Ureter (tissue), 1 donor: Measurements from ENCODE around the gene GHRHR.

DNA sequence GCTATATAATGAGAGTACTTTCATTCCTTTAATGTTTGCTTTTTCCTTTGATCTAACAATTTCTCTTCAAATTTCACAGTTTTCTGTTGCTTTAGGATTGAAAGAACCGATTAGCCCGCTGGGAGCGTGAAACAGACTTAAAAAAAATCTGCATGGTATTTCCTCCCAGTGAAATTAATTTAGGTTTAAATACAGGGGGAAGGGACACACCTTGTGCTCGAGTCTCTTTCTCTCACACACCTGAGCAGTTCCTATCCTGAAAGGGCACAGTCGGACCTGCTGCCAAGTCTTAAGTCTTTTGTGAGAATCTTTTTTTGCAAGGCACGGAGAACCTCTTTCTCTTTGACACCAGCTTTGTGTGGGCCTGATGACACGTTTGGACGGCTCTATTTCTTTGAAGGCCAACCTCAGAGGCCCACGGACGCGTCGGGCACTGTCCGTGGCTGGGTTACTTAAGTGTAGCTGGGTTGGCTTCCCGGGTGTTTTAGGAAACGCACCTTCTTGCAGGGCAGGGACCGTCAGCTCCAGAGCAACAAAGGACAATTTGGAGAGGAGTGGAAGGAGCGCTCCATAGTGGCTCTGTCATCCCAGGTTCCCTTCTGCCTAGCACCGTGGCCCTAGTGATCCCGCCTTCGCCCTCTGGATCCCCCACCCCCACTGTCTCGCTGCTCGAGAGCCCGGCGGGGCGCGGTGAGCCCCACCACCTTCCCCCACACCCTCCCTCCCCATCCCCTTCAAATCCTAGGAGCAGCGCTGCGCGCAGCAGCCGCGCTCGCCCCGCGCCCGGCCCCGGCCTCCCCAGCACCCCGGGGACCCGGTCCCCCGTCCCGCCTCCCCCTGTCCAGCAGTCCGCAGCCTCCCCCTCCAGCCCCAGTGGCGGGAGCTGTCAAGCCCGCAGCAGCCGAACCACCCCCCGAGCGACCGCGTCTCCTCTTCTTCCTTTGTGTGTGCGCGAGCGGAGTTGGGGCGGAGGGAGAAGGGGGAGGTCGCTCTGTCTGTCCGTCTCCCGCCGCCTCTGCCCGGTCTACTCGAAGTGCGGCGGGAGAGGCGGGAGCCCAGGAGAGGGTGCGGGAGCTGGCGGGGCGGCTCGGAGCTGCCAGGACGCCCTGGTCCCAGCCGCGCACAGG, 733 bp upstream of the CHN2 start:
- PRO-cap = no peak

- PRO-cap = no peak
These were observed 1.7 kb downstream of the CHN2 start for GRCh38 chr7:29196001-29196888.

DNA sequence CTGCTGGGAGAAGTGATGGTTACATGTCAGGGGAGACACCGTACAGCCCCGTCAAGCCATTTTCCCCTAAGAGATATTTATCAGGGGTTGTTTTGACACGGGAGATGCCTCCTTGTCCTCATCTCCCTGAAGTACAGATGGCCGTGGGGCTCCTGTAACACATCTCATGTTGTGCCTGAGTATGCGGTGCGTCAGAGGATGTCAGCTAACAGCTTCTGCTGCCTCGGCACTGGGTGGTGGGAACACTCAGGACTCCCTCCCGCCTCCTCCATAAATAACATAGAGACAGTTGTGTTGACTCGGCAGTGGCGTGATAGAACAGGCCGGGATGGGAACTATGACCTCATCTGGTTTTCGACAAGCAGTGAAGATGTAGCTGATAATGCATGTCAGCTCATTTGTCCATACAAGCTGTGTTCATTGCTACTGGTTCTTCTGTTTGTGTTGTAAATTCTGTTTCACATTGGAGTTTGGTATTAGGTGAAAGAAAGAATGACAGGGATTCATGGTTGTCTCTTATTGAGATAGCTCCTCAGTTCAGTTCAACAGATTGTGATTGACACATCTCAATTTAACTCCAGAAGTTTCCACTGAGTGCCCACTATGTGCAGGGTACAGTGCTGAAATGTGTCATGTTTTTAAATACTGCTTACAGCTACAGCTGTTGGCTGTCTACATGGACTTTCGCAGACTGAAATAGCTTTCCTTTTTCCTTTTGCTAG, 87.3 kb downstream of the CHN2 start:
- PRO-cap = no peak

- PRO-cap = no peak
These were observed 107.6 kb upstream of the PRR15 start for GRCh38 chr7:29455869-29456539.

GRCh38 chr7:29566470-29567043, 2.9 kb downstream of the PRR15 start:
- PRO-cap = no peak

GRCh38 chr7:29677315-29677764, 113.7 kb downstream of the PRR15 start:
- PRO-cap = no peak

- PRO-cap = bidirectional peak, plus-strand start at chr7:29684991, minus-strand start at chr7:29684878; unidirectional peak, minus-strand start at chr7:29685594
These were observed 121.3 kb upstream of the WIPF3 start for GRCh38 chr7:29684776-29685711.

DNA sequence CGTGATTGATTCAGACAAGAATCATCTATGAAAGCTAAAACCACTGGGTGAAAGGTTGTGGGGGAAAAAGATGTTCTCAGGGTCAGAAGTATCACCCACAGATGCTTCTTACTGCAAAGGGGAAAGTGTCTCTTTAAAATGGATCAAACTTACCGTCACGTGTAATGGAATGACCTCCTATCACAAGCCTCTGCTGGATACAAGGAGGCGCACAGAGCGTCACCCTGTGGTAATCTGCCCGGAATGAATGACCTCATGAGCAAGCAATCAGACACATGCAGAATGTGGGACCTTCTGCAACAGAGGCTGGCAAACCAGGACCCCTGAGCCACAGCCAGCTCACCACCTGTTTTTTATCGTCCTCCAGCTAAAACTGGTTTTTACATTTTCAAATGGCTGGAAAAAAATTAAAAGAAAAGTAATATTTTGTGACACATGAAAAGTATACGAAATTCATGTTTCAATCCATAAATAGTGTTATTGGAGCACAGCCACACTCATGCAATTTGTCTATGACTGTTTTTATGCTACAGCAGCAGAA, 33.1 kb downstream of the WIPF3 start:
- PRO-cap = no peak

- PRO-cap = no peak
These were observed 74.0 kb downstream of the SCRN1 start for GRCh38 chr7:29915367-29916149.

GRCh38 chr7:30157629-30158269, 23.0 kb downstream of the MTURN start:
- PRO-cap = no peak

DNA sequence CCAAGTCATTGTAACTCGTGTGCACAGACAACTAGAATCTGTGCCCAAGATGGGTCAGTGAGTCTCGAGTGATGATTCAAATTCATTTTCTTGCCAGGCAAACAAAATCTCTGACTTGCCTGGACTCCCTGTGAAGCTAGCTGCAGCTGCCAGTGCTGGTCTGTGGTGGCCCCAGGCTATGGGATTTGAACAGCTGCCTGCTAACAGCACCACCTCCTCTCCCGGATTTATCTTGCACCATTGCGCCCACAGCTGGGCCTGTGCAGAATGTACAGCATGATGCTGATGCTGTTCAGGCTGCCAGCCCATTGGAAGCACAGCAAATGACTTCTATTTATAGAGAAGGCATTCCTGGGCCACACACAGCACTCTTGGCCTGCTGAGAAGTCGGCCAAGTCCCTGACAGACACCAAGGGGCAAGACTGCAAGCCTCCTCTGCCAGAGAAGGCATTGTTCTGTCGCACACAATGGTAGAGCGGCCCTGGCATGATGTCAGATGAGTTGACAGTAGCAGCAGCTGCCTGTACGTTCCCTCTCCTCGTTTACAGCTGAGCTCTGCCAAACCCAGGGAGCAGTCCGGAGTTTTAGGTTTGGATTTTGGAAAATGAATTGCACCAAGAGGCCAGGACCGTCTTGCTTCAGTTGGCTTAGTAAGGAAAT, 38.3 kb downstream of the MTURN start:
- PRO-cap = no peak

DNA sequence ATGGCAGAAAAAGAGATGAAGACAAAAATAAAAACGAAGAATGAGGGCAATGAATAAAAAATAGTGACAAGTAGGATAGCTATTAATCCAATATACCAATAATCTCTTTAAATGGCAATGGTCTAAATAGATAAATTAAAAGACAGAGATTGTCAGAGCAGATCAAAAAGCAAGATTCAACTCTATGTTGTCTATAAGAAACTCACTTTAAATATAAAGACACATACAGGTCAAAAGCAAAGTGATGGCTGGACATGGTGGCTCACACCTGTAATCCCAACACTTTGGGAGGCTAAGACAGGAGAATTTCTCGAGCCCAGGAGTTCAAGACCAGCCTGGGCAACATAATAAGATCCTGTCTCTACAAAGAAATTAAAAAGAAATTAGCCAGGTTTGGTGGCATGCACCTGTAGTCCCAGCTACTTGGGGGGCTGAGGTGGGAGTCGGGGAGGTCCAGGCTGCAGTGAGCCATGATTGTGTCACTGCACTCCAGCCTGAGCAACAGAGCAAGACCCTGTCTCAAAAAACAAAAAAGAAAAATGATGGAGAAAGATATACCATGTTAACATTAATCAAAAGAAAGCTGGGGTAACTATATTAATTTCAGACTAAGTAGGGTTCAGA, 67.2 kb upstream of the ZNRF2 start:
- PRO-cap = no peak

- PRO-cap = no peak
These were observed 502 bp upstream of the ZNRF2 start for GRCh38 chr7:30284022-30284167.

GRCh38 chr7:30368820-30369312, 84.5 kb downstream of the ZNRF2 start:
- PRO-cap = no peak

- PRO-cap = no peak
These were observed 35.2 kb upstream of the GARS1 start for GRCh38 chr7:30559403-30559942.

GRCh38 chr7:30593633-30594490, 816 bp upstream of the GARS1 start:
- PRO-cap = no peak

DNA sequence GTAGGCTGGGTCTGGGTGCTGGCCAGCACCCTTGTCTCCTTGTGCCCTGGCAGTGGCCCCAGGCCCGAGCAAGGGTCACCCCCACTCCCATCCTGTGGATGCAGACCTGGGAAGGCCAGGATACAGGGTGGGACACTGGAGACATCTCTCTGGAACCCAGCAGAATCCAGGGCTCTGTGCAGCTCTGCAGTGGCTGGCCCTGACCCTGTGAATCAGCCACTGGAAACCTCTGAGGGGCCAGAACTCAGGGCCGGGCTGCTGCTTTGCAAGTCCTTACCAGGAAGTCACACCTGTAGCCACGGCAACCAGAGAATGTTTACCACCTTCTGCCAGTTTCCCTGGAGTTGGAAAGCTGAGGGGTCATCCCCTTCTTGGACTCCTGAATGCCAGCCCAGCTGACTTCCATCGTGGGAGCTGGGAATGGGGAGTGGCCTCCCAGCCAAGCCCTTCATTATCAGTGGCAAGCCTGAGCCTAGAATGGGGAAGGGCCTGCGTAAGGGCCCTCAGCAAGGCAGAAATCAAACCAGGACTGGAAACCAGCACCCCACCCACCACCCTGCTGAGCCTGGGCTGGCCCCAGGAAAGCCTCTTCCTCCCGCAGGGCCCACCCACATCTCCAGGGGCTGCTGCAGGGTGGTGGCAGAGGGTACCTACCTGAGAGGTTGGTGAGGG, 6.4 kb upstream of the CRHR2 start:
- PRO-cap = no peak

- PRO-cap = no peak
These were observed 3.6 kb downstream of the INMT start for GRCh38 chr7:30755648-30755907.

DNA sequence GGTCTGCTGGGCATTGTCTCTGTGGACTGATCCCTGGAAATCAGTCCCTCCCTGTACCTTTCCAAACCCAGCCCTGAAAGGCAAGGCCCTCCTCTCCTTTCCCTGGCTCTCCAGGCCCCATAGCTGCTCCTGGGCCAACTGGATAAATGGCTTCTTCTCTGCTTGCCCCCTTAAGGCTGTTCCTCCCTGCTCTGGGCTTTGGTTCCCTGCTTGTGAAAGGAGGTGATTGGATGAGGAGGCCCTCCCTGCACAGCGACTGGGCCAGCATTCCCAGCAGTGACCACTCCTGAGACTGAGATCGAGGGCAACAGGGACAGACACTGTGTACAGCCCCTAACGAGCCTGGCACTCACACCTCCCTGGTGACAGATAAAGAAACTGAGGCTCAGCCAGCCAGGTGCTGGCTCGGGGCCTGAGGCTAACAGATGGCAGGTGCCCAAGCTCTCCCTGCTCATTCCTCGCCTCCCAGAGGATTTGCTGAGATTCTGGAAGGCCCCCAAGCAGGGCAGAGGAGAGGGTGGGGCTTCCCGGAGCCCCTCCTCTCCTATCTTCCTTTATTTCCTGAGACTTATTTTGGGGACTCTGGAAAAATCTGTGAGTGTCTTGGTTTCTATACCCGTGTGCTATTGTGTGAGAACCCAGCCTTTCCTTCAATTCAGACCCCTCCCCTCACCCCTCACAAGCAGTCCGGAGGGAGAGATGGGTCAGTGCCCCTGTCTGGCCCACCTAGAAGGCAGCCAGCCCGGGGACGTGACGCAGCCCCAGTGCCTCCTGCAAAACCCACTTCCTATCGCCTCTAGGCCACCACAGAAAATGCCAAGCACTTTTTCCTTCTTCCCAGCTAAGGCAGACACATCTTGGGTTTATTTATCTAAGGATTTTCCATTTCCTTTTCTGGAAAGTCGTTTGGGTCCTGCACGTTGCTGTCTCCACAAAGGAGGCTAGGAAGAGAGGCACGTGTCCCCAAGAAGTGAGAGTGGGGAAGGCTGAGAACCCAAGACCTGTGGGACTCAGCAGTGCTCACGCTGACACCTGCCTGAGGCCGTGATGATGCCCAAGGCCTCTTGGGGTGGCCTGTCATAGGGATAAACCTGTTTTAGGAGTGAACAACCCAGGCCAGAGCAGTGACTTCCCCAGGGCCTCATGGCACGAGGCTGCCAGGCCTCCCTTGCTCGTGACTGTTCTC, 11.8 kb upstream of the AQP1 start:
- PRO-cap = unidirectional peak, plus-strand start at position 283 of the sequence

GRCh38 chr7:30963543-30964242, at the start of gene GHRHR:
Gene GHRHR, plus strand, starts transcription at chr7:30963953.
- PRO-cap = no peak